HL-60 (cell line): Measurements from ENCODE around the genes KCTD17 and RAC2.

DNA sequence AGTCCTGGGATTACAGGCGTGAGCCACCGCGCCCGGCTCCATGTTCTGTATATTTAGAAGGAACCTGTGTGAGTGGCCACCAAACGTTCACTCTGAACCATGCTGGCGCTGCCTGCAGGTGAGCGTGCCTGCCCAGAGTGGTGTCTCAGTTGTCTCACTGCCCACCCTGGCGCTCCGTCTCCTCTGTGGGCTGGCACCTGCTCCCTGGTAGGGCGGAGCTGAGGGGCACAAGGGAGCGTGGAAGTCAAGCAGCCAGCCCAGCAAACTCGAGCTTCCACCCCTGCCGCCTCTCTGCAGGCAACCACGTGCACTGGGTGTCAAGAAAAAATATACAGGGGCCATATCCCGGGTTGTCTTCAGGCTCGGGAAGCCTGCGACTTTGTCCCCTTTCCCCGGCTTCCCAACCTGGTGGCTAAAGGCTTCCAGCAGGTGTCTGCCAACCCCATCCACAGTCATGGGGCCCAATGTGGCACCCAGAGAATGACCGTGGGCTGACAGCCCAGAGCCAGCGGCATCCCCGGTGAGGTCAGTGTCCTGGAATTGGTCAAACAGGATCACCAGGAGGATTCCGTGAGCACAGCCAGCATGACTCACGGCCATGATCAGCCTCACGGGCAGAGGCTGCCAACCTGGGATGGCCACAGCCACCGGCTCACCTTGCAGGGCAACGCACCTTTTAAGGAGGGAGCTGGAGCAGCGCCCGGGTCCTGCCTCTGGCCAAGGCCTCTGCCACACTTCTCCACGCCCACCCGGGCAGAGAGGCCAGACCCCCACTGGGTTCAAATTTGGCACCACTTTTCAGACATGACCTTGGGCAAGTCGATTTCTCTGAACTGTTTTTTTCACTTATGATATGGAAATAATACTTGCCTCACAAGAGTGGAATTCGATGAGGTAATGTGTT is 16.4 kb downstream of the TXN2 start:
- RRBS: 96% methylated on average over 9 of the region's 32 CpGs

- RRBS: no CpG with 5 or more reads among the region's 9 CpGs
These were observed 15.3 kb downstream of the TXN2 start for GRCh38 chr22:36466125-36466643.

GRCh38 chr22:36466764-36467950 is 14.3 kb downstream of the TXN2 start:
- RRBS: no CpG with 5 or more reads among the region's 19 CpGs

DNA sequence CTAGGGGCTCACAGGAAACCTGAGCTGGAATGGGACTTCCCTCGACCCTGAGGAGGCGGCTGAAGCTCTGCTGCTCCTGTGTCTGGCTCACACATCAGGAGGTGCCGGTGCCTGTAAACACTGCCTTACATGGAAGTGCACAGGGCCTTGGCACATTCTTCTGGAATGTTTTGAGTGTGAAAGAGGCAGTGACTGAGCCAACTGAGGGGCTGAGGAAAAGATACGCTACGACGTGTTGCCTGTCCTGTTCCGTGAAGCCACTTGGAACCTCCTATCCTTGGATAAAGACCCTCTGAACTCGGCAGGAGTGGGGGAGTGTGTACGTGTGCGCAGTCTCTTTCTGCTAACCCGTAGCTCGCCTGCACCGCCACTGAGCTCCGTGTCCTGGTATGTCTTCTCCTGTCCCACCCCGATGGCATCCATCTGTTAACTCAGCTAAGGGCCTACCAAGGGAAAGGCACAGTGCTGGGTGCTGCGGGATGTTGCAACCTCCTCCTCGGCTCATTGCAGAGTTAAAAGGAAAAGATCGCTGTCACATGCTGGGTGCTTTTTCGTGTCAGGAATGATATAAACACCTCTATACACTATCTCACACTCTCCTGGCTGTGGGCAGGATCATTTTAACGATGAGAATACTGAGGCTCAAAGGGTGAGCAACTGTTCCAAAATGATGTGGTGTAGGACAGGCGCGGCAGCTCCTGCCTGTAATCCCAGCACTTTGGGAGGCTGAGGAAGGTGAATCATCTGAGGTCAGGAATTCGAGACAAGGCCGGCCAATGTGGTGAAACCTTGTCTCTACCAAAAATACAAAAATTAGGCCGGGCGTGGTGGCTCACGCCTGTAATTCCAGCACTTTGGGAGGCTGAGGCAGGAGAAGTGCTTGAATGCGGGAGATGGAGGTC is 10.2 kb downstream of the TXN2 start:
- RRBS: no CpG with 5 or more reads among the region's 28 CpGs

DNA sequence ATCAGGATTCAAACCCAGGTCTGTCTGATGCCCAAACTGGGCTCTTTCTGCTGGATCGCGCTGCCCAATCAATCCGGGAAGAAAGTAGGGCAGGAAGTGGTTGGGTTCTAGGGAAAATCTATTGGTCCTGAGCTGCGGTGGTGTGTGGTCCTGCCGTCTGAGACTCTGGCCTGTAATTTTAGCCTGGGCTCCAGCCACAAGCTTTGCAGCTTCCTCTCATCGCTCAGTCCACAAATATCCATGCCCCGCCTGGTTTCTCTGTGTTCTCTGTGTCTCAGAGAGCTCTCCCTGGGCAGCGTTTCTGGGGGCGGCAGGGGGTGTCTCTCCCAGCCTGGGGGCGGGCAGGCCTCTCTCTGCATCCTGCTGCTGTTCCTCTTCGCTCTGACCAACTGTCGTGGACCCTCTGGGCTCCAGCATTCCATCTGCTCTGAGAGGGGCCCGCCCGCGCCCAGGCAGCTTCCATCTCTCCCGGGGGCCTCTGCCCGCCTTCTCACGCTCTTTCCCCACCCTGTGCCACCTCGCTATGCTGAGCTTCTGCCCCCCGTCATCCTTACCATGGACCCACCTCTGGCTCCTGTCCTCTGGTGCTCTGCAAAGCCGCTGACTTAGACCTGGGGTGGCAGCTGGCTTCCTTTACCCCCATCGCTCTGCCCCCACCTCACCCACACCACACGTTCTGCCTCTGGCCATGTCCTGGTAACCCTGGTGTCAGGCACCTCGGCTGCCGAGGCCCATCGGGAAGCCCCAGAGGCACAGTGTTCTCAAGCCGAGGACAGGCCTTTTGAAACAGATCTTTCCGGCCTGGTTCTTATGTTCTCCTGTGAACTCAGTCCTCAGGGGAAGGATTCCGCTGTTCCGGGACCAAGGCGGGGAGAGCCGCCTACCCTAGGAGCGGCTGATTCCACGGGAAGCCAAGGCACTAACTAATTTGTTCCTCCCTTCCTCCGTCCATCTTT is 18.4 kb downstream of the CACNG2 start:
- RRBS: no CpG with 5 or more reads among the region's 35 CpGs

GRCh38 chr22:36702668-36703372 is 732 bp downstream of the CACNG2 start:
- RRBS: no CpG with 5 or more reads among the region's 38 CpGs

GRCh38 chr22:37023709-37024248 is 4.2 kb downstream of the MPST start:
- RRBS: 98% methylated on average over 3 of the region's 24 CpGs

DNA sequence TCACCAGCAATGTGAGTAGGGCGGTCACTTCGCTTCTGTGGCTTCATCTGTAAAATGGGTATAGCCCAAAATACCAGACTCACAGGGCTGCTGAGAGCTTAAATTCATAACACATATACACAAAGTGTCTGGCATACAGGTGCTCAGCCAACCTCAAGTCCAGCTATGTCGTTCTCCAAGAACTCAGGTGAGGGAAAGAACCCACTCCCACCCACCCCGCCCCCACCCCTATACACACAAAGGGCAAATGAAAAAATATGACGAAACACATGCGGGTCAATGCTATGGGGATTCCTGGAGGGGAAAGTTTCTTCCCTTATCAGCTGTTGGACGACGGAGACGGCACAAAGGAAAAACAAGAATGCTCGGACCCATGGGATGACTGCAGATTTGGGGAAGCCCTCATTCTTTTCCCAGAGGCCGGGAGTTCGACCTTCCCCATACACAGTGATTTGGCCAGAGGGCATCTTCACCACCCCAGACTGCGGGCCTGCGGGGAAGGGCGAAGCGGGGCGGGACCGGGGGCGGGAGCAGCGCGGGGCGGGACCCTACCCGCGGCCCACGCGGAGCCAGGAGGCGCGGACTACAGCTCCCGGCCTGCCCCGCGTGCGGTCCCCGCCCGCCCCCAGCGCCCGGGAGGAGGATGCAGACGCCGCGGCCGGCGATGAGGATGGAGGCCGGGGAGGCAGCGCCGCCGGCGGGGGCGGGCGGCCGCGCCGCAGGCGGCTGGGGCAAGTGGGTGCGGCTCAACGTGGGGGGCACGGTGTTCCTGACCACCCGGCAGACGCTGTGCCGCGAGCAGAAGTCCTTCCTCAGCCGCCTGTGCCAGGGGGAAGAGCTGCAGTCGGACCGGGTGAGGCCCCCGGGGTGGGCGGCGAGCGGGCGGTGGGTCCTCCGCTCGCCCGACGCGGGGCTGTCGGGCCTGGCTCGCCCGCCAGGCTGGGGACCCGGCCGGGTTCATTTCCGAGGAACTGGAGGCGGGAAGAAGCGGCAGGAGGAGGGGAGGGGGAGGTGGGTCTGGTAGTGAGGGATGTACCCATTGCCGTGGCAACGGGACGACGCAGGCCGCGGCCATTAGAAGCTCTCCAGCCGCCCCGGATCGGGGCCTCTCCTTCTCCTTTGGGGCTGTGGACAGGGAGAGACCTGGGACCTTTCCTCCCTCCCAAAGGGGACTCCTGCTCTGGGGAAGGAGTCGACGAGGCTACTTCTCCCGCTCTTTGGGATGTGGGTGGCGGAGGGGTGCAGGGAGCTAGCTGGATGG is at the start of gene KCTD17:
TSS of gene KCTD17 (plus strand) at position 646 of the 1,261 bp plus-strand sequence.
- RRBS: 4% methylated on average over 52 of the region's 93 CpGs

DNA sequence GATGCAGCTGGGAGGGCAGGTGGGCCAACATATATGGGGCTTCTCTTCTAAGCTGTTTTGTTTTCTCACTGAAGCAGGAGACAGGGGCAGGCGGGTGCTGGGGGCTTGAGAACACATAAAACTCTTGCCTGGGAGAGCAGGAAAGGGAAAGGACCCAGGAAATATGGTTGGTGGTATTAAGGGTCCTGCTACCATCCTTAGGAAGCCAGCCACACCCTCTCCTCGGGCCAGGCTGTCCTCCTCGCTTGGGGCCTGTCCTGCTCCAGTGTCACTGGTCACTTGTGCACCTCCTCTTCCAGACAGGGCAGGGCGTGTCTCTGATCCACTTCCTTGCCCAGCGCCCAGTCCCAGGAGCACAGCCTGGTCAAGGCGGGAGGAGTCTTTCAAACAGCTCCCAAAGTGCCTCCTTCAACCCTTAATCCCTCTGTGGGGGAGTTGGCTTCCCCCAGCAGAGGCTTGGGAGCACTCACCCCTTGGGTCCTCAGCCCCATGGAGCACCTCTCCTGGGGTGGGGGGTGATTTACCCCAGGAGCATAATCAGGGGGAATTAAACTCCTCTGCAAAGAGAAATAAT is 8.2 kb downstream of the TMPRSS6 start:
- RRBS: no CpG with 5 or more reads among the region's 6 CpGs

- RRBS: no CpG with 5 or more reads among the region's 4 CpGs
These were observed 12.0 kb downstream of the IL2RB start for GRCh38 chr22:37137722-37138054.

GRCh38 chr22:37167176-37167770 is 17.6 kb upstream of the IL2RB start:
- RRBS: no CpG with 5 or more reads among the region's 14 CpGs

GRCh38 chr22:37176282-37177092 is 11.6 kb downstream of the C1QTNF6 start:
- RRBS: 13% methylated on average over 4 of the region's 29 CpGs

- RRBS: no CpG with 5 or more reads among the region's 5 CpGs
These were observed 583 bp downstream of the C1QTNF6 start for GRCh38 chr22:37187507-37187820.

DNA sequence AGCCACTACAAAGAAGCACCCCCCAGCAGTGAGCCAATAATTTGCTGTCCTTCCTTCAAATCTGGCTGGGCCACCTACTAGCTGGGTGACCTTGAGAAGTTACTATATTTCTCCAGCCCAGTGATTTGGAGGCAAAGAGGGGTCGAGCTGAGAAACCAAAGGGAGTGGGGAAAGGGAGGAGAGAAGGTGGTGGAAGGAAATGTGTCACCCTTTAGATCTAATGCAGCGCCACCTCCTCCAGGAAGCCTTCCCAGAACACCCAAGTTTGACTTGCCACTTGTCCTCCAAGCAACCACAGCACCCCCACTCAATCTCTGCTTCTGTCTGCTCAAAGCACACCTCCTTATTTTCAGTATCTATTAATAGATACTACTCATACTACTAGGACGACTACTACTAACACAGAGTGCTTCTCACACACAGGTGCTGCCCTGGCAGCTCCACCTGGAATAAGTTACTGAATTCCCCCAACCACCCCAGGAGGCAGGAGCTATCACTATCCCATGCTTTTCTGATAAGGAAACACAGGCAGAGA is 13.5 kb downstream of the RAC2 start:
- RRBS: no CpG with 5 or more reads among the region's 3 CpGs

DNA sequence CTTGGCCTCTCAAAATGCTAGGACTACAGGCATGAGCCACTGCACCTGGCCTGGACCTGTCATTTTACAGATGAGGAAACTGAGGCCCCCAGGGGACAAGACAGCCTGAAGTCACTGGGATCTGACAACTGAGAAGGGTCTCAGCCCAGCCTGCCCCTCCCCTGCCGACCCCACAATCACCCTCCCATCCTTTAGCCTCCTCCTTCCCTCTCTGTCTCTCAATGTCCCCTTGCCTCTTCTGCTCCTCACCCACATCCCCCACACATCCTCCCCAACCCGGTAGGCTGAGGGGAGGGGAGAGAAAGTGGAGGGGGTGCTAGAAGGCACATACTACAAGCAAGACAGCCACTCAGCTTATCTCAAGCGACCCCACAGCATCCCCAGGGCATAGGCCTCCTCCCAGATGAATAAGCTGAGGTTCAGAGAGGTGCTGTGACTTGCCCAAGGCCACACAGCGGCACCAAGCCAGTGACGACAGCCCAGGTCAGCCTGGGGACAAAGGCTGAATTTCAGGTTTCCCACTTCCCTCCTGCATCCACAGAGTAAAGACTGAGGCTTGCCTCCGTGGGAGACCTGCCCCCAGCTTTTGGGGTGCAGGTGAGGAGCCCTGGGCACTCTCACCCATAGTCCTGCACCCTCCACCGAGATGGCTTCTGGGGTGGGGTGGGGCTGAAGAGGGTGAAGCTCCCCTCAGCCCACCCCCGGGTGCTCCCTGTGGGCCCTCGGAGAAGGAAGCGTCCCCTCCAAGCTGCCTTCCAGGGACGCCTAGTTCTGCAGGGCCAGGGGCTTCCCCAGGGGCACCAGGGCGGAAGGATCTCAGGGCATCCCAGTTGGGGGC is 601 bp downstream of the RAC2 start:
- RRBS: no CpG with 5 or more reads among the region's 12 CpGs

DNA sequence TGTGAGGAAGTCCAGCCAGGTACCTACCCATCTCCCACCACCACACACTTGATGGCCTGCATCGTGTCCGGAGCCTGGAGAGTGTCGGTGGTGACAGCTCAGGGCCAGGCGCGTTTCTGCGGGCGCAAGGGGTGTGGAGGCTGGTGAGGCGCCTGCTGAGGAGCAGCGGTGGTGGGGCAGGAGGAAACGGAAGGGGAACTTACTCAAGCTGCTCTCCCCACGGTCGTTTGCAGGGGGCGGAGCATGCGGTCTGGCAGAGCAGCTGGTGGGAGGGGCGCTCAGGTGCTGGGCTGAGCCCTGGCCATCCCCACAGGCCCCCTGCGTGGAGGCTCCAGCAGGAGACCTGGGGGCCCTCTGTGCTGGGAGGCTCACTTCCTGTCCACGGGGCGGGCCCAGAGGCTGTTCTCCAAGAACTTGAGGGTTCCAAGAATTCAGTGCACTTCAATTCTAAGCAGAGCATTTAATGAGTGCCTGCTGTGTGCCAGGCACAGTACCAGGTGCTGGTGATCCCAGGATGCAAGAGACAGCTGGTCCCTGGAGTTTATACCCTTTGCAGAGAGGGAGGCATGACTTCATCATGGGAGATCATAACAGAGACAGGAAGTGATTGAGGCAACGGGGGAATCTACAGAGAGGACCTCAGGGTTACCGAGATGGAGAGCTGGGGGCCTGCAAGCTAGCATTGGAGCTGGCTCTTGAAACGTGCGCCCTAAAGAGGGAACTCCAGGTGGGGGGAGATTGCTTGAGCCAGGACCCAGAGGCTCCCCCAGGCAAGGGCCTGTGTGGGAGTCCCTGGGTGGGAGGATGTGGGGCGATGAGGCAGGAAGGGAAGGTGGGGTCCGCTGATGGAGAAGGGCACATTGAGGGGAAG is at the start of gene RAC2:
TSS of gene RAC2 (minus strand) at position 183 of the 871 bp plus-strand sequence.
- RRBS: no CpG with 5 or more reads among the region's 24 CpGs

DNA sequence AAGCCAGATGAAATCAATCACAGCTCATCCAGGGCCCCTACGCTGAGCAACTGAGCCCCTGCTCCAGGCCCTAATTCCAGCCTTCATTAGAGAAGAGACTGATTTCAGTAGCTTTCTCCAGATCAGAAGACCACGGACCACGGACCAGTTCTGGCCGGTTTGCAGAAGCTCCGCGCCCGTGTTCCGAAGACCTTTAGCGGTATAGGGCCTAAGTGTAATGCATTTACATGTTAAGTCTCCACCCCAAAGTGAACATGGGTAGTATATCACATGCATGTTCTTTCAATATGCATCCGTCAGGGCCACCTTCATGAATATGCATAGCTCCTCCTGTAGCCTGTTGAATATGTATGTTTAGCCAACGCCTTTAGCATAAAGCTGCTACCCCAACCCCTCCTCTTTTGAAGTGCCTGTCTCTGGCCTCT is 14.9 kb upstream of the RAC2 start:
- RRBS: no CpG with 5 or more reads among the region's 11 CpGs

DNA sequence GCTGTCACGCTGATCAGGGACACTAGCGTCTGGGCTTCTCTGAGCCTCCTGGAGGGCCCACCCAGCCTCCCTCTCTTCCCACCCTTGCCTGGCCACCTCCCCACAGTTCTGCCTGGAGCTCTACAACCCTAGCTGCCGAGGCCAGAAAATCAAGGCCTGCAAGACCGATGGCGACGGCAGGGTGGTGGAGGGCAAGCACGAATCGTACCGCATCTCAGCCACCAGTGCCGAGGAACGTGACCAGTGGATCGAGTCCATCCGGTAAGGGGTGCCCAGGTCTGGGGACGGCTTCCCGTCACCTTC is 29.6 kb downstream of the CYTH4 start:
- RRBS: no CpG with 5 or more reads among the region's 15 CpGs

GRCh38 chr22:37373269-37373579 is 54.1 kb downstream of the ELFN2 start:
- RRBS: 80% methylated on average over 7 of the region's 25 CpGs

DNA sequence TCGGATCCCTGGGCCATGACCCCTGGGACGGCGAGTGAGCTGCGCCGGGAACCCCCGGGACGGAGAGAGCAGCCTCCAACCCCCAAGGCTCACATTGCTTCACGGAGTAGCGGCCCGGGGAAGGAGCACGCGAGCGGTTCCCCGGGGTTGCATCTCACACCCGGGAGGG is 371 bp downstream of the GGA1 start:
- RRBS: 5% methylated on average over 9 of the region's 15 CpGs